ENCODE results near the genes IQUB, TMEM229A, GRM8, GCC1 and LRRC4.

- PRO-cap: no peak
Observed at GRCh38 chr7:121394252-121395258, 1.6 kb downstream of the FAM3C start.

DNA sequence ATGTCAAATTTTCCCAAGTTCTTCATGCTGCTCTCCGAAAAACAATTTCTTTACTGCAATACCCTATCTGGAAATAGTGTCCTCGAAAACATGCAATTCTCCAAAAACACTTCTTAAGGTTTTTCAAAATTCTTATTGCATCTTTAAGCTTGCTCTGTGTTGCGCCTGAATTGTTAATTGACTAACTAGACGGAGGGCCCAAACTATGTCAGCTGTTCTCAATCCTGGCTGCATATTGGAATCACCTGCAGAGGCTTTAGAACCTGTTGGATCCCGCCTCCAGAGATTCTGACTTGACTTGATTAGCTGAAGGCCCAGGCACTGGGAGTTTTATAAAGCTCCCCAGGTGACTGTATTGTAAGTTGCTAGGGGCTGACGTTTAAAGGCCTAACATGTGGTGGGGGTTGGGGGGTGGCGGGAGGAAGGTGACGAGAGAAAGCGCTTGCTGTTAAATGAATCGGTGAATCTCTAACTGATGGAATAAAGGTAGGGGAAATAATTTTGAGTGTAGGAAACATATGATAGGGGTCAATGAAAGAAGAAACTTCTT lies 224.8 kb upstream of the FAM3C start:
- PRO-cap: no peak

GRCh38 chr7:122142912-122143658 lies 964 bp downstream of the AASS start:
- PRO-cap: no peak

DNA sequence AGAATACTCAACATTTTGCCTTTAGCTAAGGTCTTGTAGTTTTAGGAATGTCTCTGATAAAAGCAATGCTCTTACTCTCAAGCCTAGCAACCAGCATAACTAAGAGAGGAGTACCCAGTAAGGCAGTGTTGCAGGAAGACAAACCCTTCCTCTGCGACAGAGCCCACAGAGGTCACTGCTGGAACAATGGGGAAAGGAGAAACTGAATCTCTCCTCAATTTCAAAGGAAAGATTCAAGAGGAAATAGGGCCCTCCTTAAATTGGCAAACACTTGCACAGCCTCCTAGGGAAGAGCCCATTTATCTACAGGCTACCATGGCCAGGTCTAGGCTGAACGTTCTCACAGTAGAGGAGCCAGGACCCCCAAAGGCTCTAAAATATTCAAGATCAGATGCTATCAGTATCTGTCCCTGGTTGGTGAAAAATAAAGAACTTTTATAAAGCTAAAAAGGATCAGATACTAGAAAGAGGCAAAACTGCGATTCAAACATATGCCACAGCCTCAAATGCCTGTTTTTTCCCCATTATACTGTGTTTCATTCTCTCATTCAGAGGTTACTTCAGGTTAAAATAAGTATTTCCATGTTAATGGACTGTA lies 38.0 kb downstream of the CADPS2 start:
- PRO-cap: no peak

DNA sequence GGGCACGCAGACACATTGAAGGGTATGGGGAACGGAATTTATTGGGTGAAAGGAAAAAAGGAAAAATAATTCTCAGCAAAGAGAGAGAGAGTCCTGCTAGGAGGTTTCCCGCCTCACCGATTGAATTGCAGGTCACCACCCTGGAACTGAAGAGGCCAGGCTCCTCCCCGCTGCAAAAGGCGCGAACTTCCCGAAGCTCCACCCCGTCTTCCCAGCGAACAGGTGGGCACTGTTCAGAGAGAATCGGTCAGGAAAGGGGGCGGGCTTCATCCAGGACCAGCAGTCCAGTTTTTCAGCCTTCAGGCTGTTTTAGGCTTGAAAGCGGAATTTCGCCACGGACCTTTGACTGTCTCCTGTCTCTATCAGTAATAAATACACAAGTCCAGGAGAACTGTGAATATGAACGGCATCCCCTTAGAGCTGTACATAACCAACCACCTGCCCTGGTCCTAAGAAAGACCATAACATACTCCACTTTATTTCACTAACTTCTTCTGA lies 27.4 kb upstream of the CADPS2 start:
- PRO-cap: no peak

GRCh38 chr7:123534308-123534704 lies at the start of gene IQUB:
Gene IQUB, minus strand, starts transcription at chr7:123534595.
- PRO-cap: no peak

DNA sequence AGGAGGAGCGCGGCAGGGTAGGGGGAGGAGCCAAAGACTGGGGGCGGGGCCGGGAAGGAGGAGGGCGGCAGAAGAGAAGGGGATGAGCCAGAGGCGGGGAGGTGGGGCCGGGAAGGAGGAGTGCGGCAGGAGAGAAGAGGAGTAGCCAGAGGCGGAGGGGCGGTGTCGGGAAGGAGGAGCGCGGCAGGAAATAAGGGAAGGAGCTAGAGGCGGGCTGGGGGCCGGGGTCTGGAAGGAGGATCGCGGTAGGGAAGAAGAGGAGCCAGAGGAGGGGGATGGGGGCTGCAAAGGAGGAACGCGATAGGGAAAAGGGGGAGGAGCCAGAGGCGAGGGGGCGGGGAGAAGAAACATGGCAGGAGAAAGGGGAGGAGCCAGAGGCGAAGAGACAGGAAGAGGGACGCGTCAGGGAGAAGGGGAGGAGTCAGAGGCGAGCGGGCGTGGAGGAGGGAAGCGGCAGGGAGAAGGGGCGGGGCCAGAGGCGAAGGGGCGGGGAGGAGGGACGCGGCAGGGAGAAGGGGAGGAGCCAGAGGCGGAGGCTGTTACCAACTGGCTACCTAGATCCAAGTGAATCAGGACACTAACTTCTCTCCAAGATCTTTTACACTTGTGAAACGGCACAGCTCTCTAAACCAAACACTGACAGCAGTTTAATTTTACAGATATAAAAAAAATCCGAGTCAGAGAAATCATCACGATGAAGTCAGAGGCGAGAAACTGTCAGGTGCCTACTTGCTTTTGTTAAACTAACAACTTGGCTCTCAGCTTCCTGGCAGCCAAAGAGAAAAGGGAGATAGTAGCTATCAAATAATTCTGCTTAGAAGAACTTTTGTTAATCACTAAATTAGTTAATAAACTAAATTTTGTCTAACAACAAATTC lies 549 bp upstream of the IQUB start:
- PRO-cap: unidirectional peak, plus-strand start at position 90 of the sequence

DNA sequence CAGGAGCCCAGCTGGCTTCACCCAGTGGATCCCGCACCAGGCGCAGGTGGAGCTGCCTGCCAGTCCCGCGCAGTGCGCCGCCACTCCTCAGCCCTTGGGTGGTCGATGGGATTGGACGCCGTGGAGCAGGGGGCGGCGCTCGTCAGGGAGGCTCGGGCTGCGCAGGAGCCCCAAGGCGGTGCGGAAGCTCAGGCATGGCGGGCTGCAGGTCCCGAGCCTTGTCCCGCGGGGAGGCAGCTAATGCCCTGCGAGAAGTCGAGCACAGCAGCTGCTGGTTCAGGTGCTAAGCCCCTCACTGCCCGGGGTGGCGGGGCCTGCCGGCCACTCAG lies 14.3 kb upstream of the WASL start:
- PRO-cap: unidirectional peak, plus-strand start at position 181 of the sequence

DNA sequence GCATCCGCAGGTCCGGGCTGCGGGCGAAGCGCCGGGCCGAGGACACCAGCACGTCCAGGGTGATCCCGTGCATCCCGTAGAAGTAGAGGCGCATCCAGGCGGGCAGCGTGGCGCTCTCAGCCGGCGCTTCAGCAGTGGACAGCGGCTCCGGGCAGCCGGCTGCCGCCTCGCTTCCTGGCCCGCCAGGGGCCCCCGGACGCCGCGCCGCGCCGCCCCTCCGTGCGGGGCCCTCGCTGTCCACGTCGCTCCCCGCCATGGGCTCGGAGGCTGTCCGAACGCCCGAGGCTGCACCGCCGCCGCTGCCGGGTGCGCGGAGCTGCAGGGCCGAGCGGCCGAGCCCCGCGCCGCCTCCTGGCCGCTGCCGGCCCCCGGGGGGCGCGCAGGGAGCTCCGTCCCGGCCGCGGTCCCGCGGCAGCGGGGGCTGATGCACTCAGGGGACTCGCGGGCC lies at the start of gene TMEM229A:
Gene TMEM229A (minus strand): TSS at position 320 of the 448 bp plus-strand sequence.
- PRO-cap: no peak

DNA sequence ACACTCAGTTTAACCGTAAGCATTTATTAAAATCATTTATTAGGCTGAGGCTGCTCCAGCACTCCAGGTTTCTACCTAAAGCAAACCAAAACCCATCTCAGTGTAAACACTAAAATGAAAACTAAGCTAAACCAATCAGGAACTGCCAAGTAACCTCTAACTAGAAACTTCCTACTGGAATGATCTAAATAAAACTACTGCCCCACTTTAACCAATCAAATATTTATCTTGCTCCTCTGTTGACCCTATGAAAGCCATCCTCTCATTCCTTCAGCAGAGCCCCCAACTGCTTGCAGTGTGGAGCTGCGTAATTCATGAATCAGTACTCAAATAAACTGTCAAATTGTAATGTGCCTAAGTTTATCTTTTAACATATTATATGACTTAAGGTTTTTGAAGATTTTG lies 47.6 kb downstream of the GPR37 start:
- PRO-cap: no peak

DNA sequence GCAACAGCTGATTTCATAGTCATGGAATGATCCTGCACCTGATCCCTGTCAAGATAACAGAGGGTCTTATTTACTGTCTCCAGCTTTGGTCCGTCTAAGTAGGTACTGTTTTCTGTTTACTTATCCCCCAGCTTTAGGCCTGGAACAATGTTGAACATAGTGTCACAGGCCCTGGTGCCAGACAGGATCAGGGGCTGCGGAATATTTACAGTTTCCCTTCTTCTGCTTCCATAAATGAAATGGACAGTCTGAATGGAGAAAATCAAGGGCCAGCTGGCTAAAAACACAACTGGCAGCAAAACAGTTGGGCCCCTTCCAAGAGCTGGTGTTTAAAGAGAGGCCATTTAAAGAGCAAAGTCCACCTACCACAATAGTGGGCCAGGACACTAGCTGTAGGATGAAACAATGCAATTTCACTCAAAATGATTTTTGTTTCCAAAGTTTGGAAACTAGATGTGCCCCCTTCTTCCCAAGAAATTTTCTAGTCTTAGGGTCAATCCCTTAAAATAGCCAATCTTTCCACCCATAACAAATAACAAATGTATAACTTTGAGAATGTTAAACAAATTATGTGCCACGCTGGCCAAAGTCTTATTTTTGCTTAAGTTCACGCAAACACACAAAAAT lies 2.8 kb downstream of the GPR37 start:
- PRO-cap: no peak

DNA sequence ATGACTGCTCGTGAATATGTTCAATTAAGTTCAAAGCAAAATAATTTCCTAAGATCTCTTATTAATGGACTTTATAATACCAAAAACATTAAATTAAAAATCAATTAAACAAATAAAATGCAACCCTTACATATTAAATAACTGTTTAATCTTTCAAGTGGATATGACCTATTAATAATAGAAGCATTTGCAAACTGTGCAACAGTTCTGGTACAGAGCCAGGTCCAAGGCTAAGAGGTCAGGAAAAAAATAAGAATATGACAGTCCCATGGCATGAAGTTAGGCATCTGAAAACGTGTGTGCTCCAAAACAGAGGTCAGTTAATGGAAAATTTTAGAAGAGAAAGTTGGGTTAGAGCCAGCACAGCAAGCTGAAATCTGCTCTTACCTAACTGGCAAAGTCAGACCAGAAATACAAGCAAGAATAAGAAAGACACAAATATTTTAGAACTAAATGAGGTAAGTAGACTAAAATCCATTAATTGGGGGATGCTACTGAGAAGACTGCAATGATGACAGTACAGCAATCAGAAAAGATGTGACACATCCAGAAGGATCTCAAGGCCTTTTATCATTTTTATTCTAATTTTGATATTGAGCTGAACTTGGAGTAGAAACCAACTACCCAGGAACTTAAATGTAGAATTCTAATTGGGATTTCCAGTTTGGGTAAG lies 757.7 kb downstream of the GRM8 start:
- PRO-cap: no peak

GRCh38 chr7:127252671-127253440 lies at the start of gene GRM8:
Gene GRM8, minus strand, starts transcription at chr7:127252941.
- PRO-cap: bidirectional peak, plus-strand start at chr7:127253192, minus-strand start at chr7:127252922

GRCh38 chr7:127373302-127374492 lies 18.8 kb downstream of the ZNF800 start:
- PRO-cap: no peak

DNA sequence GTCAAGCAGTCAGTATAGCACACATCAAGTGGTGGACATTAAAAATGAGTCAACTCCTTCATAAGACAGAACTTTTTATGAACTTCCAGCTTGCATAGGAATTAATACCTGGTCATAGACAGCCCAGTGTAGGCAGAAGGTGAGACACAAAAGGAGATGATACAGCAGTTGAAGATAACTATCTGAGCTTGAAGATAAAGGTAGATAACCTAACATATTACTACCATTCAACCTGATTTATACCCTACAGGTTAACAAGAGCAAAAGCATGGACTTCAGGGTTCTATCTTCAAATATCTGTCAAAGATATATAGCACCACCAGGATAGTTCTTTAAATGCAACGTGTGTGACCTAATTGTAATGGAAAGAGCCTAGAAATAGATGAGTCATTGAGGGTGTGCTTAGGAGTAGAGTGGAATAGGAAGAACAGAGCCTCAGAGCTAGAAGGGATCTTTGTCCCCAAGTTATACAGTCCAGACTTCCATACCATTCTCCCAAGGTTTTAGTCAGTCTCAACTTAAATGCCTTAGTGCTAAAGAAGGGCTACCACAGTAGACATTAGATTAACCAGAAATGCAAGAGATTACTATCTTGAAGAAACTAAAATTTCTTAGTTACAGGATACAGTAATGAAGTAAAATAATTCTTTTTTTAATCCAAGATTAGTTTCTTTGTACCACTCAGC lies 9.2 kb downstream of the ZNF800 start:
- PRO-cap: no peak

DNA sequence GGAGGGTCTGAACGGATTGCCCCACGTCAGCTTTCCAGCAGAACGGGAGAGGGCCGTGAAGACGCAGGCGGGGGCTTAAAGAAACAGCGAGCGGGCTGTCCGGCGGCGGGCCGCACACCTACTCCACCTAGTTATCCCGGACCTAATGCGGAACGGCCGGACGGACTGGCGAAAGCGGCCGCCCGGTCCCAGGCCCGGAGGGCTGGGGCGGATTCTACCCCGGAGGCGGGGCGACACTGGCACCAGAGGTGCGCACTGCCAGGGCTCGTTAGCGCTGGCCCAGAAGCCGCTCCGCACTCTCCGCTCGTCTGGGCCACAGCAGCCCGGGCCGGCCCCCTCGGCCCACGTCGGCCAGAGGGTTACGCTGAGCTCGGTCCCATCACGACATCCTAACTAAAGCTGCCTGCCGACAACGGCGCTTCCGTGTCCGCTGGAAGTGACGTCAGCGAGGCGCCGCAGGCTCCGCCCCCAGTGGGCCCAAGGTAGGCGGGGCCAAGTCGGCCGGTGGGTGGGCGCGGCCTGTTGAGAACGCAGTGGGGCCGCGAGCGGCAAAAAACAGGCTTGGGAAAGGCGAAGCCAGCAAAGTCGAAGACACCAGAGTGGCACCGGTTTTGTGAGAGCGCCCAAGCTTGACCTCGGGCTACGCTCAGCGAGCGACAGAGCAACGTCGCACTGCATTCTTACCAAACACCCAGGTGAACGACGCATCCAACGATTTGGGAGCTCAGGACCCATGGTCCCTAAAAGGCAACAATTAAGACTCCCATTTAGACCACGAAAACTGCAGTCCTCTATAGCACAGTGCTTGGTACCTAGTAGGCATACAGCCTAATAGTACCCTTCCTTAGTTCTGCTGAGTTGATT lies at the start of gene GCC1:
Gene GCC1 (minus strand): TSS at position 414 of the 864 bp plus-strand sequence.
- PRO-cap: bidirectional peak, plus-strand start at position 536 of the sequence, minus-strand start at position 395 of the sequence

DNA sequence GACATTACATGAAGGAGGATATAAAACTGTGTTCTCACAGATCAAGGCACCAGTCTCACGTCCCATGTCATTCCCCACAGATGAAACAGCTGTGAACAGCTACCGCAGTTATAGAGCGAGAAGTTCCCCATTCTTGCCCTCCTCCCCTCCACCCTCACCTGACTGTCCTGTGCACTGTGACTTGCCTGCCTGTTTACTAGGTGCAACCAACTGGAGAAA lies 141.6 kb downstream of the SND1 start:
- PRO-cap: no peak

- PRO-cap: no peak
Observed at GRCh38 chr7:127932192-127932791, 98.9 kb downstream of the LRRC4 start.

GRCh38 chr7:127995917-127996364 lies 35.3 kb downstream of the LRRC4 start:
- PRO-cap: no peak

GRCh38 chr7:128030690-128031787 lies at the start of gene LRRC4:
Gene LRRC4, minus strand, starts transcription at chr7:128031437.
- PRO-cap: bidirectional peak, plus-strand start at chr7:128031578, minus-strand start at chr7:128031418